ENCODE data around the gene SPDYE5.

DNA sequence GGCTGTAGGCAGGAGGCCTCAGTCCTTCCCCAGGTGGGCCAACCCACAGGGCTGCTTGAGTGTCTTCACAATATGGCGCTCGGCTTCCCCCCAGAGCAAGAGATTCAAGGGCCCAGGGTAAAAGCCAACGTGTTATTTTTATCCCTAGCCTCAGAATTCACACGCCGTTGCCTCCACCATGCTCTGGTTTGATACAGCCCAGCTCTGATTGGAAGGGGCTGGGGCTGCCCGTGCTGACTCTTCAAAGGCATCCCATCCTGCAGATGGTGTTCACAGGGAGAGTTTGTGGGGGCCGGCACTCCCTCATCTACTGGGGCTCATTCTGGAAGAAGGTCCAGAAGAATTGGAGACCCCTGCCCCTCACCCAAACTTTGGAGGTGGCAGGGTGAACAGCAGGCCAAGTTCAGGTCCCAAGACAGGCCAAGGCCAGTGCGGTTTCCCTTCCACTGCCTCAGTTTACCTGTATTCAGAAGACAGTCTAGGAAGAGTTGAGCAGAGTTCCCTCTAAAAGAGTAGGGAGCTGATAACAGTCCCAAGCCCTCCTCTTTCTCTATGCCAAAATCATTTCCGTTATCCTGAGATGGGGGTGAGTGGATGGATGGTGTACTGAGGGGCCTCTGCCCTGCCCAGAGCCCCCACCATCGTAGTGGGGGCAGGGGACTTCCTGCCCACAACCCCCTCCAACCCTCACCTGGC is 42.9 kb downstream of the RCC1L start:
- RRBS = no CpG with 5 or more reads among the region's 10 CpGs

DNA sequence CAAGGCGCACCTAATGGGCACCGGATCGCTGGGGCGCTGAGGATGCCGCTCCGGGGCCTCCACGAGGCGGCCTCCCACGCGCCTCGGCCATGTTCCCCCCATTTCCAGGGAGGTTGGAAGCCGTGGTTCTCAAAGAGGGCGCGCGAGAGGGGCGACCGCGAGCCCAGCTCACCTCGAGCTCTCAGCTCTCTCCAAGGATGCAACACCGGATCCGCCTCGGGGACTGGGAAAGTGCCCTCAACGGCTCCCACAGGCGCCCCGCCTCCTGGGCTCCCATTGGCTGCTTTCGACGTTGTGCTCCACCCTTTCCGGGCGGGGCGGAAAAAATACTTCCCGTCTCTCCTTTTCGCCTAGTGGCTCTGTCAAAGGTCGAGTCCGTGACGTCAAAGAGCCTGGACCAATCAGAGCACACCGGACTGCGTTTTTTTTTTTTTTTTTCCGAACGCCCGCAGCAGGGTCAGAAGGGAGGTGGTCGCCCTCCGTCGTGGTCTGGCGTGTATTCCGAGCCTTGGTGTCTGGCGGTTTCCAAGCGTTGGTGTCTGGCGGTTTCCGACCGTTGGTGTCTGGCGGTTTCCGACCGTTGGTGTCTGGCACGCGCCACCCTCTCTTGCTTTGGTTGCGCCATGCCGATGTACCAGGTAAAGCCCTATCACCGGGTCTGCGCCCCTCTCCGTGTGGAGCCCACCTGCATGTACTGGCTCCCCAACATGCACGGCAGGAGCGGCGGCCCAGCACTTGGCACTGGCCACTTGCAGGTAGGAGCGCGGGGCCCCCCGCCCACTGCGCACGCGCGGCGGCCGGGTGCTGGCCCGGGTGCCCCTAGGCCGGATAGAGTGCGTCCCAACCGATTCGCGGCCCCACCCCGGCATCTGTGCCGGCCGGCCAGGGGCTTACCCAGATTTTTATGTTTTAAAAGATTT is 23.9 kb downstream of the SPDYE15 start:
- RRBS = no CpG with 5 or more reads among the region's 81 CpGs

GRCh38 chr7:75417736-75418753 is 22.6 kb downstream of the TRIM73 start:
- RRBS = no CpG with 5 or more reads among the region's 27 CpGs

DNA sequence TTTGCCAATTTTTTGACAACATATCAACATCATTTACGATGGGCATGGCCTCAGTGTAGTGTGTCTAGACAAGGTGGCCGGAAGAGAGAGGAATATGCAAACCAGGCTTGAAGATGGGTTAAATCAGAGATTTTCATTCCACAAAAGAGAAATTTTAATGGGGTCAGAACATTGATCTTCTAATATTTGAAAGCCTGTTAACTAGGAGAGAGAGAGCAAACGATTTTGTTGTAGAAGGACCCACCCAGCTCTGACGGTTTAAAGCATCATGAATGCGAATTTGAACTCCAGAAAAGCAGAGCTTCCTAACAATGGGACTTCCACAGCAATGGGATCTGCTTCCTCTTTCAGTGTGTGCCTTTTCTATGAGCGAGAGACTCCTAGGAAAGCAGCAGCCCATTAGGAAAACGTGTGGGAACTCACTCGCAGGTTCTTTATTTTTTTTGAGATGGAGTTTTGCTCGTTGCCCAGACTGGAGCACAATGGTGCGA is at the start of gene SPDYE5:
TSS of gene SPDYE5 (plus strand) at position 308 of the 491 bp plus-strand sequence.
- RRBS = no CpG with 5 or more reads among the region's 10 CpGs

DNA sequence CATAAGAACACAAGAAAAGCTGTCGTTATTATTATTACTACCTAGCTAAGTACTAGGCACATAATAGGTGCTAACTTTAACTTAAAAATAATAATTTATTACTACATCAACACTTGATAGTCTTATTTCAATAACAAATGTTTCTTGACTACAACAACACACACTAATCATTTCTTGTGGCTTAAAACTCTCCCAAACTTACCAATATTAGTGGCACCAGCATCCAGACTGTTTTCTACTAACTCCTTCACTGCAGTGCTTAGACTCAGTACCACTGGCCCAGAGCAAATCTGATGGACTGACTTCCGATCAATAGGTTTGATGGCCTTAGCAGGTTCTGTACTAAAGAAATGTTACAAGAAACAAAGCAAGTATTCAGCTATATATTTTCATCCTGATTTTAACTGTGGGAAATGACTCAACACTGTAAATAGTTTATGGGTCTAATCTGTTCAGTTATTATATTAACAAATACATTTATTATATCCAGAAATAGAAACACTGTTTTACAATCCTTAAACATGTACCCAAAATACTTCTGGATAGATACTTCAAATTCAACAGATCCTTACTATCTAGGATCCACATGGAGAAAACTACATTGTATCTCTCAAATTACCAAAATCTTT is 22.4 kb downstream of the SPDYE5 start:
- RRBS = no CpG with 5 or more reads among the region's 2 CpGs

GRCh38 chr7:75531236-75532005 is 39.3 kb downstream of the SPDYE5 start:
- RRBS = no CpG with 5 or more reads among the region's 8 CpGs

- RRBS = no CpG with 5 or more reads among the region's 11 CpGs
Observed at GRCh38 chr7:75649288-75650160, 89.2 kb downstream of the HIP1 start.

DNA sequence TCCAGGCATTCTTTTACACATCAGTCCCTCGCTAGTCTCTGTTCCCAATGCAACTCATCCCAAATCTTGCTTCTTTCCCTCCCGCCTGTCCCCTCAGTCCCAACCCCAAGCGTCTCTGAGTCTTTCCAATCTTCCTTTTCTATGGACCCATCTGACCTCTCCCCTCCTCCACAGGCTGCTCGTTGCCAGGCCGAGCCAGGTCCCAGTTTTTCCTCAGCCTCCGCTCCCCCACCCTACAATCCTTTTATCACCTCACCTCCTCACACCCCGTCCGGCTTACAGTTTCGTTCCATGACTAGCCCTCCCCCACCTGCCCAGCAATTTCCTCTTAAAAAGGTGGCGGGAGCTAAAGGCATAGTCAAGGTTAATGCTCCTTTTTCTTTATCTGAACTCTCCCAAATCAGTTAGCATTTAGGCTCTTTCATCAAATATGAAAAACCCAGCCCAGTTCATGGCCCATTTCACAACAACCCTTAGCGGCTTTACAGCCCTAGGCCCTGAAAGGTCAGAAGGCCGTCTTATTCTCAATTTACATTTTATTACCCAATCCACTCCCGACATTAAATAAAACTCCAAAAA is 8.7 kb upstream of the CCL26 start:
- RRBS = no CpG with 5 or more reads among the region's 13 CpGs

DNA sequence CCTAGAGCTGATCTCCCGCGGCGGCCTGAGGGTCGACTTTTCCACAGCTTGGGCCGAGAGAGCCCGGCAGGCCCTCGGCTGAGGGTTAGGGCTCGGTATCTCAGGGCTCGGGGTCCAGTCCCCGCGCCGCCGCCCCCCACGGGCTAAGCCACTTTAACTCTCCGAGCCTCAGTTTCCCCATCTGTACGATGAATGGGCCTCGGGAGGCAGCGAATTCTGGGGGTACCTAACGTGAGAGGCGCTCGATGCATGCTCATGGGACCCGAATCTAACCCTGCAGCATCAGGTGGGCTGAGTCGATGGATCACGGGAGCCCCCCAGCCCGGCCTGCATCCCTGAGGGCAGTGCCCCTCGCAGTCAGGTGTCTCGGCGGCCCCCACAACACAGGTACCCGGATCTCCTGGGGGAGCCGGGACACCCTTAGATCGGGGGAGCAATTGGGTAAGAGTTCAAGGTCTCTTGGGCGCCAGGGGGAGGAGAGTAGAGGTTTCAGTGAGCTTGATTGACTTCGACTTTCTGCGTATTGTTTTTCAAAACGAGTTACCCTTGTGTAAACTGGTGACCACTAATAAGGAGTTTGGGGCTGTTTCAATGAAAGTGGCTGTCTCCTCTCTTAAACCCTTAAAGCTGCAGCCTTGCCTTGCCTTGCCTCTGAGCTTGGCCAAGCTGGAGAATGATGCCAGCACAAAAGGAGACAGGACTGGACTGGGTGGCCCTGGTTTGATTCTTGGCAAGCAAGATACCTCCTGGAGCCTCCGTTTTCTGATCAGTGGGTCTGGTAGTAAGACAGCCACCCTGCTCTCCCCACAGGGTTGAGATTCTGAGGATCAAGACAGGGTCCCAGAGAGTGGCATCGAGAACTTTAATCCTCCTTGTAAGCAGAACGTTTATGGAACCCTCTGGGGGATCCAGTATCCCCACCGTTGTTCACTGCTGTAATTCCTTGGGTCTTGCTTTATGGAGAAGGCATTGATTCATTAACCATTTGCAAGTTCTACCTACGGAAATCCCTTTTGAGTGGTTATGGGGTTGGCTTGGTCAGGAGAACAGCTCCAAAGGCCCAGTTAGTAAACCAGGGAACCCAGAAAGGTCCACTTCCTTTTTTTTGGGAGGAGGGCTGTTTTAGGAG is 790 bp downstream of the POR start:
- RRBS = 2% methylated on average over 8 of the region's 40 CpGs

DNA sequence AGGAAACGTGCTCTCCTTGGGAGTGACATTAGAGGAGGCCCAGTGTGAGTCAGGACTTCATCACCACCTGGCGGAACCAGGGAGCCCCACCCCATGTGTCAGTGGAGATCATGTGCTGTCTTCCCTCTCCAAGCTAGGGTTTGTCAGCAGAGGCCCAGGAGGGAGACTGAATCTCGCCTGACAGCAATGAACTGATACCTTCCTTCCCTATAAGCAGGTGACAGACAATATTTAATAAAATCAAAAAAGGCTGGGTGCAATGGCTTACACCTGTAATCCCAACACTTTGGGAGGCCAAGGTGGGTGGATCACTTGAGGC is 29.0 kb downstream of the POR start:
- RRBS = no CpG with 5 or more reads among the region's 3 CpGs

DNA sequence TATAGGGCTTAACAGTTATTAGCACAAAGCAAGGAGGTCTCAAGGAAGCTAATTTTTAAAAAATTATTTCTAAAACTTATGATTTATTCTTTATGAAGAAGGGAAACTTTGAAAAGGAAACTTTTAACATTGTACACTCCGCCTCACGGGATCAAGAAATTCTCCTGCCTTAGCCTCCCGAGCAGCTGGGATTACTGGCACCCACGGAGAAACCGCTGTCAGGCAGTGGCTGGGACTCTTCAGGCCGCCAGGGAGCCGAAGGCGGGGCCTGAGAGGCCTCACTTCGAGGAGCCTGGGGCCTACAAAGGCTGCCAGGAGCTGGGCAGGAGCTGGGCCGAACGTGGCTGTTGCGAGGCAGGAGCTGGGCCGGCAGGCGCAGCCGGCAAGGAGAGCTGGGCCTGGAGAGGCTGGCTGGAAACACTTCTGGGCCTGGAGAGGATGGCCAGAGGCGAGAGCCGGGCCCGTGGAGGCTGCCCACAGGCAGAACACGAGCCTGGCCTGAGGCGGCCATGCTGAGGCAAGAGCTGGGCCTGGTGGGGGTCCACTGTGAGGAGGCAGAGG is 23.4 kb downstream of the MDH2 start:
- RRBS = 66% methylated on average over 2 of the region's 20 CpGs

DNA sequence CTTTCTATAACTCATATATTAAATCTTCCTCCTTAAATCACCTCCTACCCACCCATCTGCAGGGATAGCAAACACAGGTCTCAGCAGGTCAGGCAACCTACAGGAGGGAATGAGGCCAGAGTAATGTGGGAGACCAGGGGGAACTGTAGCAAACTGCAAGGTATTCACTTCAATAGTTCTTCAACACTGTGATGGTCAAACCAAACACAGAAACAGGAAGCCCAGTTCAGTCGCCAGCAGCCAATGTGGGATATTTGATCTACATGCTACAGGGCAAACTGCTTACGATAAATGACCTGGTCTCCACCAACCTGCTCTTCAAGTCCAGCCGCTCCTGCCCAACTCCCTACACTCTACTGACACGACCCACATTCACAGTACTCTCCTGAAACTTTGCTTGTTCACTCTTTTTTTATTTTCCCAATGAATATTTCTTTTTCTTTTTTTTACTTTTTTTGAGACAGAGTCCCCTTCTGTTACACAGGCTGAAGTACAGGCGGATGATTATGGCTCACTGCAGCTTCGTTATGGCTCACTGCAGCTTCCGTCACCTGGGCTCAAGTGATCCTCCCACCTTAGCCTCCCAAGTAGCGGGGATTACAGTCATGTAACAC is 42.0 kb downstream of the MDH2 start:
- RRBS = no CpG with 5 or more reads among the region's 8 CpGs

GRCh38 chr7:76267109-76267641 is 35.3 kb upstream of the HSPB1 start:
- RRBS = 2% methylated on average over 13 of the region's 61 CpGs

DNA sequence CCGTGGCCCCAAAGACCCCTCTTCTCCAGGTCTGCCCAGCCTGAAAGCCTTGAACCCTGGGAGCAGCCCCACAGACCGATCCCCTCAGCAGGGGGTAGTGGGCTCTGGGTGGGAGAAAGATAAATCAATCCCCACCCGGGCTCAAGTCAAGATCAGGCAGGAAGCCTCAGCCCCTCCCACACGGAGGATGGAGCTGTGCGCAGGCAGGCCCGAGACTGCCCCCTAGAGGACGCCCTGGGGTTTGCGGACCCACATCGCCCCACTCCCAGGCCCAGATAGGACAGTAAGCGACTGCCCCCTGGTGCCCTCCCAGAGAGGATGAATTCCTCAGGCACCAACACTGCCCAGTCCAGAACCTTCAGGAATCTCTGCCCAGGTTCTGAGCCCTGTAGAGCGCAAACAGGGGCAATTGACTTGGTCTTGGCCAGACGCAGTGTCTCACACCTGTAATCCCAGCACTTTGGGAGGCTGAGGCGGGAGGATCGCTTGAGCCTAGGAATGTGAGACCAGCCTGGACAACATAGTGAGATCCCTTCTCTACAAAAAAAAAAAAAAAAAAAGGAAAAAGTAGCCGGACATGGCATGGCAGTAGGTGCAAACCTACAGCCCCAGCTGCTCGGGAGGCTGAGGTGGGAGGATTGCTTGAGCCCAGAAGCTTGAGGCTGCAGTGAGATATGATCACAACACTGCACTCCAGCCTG is 11.9 kb downstream of the HSPB1 start:
- RRBS = no CpG with 5 or more reads among the region's 16 CpGs

- RRBS = no CpG with 5 or more reads among the region's 12 CpGs
Observed at GRCh38 chr7:76326663-76327937, 24.6 kb downstream of the HSPB1 start.

DNA sequence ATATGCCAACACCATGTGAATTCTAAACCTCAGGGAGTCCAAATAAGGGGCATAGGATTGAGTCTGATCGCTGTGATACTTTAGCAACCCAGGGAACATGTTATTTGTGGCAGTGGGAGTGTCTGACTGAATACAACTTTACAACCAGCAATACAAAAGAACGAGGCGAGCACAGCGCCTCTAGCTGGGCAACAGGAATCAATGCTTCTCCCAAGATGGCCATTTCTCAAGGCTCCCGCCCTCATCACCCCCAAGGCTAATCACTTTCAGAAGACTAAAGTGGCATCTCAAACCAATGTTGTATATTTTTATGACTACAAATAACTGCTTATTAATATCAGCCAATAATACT is 28.1 kb downstream of the YWHAG start:
- RRBS = no CpG with 5 or more reads among the region's 5 CpGs

- RRBS = no CpG with 5 or more reads among the region's 5 CpGs
Observed at GRCh38 chr7:76335694-76336170, 23.1 kb downstream of the YWHAG start.

DNA sequence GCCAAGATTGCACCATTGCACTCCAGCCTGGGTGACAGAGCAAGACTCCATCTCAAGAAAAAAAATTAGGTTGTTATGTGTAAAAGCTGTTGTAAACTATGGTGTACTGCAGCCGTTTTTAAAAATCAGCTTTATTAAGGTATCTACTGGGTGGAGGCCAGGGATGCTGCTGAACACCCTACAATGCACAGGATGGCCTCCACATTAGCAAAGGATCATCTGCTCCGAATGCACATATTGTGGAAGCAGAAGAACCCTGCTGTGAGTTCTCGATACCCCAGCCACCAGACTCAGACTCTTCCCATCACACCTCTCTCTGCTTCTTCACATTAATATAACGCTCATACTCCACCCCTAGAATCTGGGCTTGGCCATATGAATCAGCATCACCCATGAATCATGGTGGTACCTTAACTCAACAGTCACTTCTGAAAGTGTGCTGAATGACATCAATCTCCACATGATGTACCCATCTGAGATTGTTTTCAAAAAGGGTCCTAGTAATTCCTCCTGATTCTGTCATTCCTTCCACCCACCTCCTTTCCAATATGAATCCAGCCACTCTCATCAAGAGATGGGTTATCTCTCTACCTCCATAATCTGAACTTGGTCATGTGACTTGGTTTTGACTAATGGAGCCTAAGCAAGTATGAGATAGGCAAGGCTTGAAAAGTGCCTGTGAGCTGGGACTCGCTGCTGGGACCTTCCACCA is 15.6 kb downstream of the YWHAG start:
- RRBS = no CpG with 5 or more reads among the region's 5 CpGs

DNA sequence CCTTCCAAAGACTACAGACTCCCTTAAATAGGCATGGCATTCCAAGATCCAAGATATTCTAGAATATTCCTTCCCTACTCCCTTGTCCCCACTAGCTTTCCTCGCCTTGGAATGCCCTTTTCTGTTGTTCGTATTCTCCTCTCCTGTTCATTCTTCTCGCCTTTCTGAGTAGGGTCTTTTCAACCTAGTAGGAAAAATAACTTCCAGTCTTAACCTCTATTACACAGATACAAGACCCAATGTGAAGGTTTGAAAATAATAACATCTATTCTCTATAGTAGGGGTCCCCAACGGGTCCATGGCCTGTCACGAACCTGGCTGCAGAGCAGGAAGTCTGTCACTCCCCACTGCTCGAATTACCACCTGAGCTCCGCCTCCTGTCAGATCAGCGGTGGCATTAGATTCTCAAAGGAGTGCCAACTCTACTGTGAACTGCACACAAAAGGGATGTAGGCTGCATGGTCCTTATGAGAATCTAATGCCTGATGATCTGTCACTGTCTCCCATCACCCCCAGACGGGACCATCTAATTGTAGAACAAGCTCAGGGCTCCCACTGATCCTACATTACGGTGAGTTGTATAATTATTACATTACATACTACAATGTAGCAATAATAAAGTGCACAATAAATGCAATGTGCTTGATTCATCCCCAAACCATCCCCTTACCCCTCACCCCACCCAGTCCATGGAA is 7.4 kb downstream of the YWHAG start:
- RRBS = no CpG with 5 or more reads among the region's 10 CpGs

GRCh38 chr7:76359208-76359718 is 472 bp upstream of the YWHAG start:
- RRBS = no CpG with 5 or more reads among the region's 31 CpGs